Glomerular endothelial cell (primary cell): ENCODE measurements around a stretch of chr12.

GRCh38 chr12:26119234-26119849, 5.5 kb downstream of the BHLHE41 start:
- RAMPAGE, long total RNA = no peak

DNA sequence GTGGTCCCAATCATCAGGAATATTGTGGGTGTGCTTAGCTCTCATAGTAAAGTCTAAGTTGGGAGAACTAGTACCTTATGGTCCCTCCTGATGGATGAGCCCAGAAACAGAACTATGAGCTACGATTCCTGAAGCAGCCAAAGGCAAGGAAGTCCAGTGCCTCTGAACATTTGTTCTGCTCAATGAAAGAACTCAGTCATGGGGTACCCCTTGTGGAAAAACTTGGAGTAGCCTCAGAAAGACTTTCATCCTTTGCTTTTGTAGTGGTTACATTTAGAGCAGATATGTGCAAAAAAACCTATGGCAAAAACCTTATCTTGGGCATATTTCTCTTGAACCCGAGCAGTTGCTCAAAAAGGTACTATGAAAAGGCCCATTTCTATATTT, 28.9 kb upstream of the BHLHE41 start:
- RAMPAGE, long total RNA = no peak

DNA sequence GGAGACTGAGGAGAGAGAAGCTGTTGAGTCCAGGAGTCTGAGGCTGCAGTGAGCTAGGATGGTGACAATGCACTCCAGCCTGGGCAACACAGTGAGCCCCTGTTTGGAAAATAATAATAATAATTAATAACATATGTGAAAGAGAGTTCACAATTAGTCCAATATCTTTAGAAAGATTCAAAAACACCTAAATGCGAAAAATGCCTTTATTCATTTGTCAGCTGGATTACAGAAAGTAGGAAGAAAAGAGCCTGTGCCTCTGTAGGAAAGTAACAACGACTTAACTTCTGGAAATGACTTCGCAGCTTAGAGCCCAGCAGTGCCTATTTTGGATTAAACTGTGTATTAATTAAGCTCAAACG, 508 bp upstream of the SSPN start:
- RAMPAGE, long total RNA = no peak

DNA sequence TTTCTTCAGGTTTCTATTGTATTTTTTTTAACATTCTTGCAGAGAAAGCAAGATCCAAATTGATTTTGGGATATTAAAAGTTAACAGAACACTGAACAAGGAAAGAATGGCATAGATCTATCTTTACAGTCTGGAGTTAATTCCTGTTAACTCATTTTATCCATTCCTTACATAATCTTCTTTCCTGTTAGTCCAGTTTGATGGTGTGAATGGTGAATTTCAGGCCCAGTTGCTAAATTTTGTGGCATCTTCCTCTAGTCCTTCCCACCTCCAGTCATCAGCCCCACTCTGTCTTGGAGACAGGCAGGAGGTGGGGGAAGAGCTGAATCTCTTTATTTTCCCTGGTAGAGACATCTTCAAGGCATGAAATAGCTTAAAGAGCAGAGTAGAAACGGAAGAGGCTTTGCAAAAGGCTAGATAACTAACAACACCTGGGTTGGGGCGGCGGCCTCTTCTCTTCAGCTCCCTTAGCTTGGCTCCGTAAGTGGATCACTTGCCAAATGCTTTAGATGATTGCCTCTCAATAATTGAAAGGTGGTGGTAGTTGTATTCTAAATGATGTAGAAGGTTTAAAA, 35.9 kb downstream of the SSPN start:
- RAMPAGE, long total RNA = no peak

- RAMPAGE, long total RNA = no peak
Measured at GRCh38 chr12:26287474-26287884, 92.1 kb downstream of the SSPN start.

GRCh38 chr12:26396437-26396908, 201.1 kb downstream of the SSPN start:
- RAMPAGE, long total RNA = no peak

DNA sequence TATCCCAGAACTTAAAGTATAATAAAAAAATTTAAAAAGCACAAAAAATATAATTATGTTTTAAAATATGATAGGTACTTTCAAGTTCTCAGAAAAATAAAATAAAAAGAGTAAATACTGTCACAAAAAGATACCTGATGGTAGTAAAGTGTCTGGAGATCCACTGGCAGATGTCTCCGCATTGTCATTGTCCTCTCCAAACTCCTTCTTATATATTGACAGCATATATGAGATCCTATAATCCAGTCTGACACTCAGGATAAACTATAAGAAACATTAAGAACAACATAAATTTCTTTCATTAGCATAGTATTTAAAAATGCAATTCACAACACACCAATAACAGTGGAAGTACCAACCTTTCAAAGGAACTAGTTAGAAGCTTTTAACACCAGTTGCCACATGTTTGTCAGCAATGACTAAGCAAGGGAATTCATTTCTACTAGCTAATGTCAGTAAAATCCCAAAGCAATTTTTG, 205.1 kb downstream of the ITPR2 start:
- RAMPAGE, long total RNA = no peak

- RAMPAGE, long total RNA = no peak
Measured at GRCh38 chr12:26874496-26874857, 41.5 kb upstream of the ITPR2 start.

GRCh38 chr12:27191993-27192739, 51.9 kb upstream of the STK38L start:
- RAMPAGE, long total RNA = no peak

- RAMPAGE, long total RNA = no peak
Measured at GRCh38 chr12:27284423-27285150, 40.5 kb downstream of the STK38L start.

GRCh38 chr12:27963196-27963878, 9.2 kb downstream of the PTHLH start:
- RAMPAGE, long total RNA = no peak

GRCh38 chr12:28245922-28247052, 56.0 kb downstream of the CCDC91 start:
- RAMPAGE, long total RNA = no peak

DNA sequence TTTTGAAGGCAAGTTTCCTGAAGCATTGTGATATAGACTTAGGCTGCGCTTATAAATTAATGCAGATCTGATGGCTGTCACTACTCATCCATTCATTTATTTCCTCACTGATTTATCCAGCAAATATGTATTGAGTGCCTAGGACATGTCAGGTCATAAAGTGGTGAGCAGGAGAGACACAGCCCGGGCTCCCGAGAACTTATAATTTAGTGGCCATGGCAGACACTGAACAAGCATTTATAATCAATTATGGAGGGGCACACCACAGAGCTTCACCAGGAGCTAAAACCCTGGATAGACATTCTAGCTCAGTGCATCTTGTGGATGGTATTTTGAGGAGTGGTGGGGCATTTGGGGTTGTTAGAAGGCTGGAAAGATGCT, 396.9 kb downstream of the CCDC91 start:
- RAMPAGE, long total RNA = no peak

GRCh38 chr12:29208496-29209275, 59.6 kb downstream of the FAR2 start:
- RAMPAGE, long total RNA = no peak

DNA sequence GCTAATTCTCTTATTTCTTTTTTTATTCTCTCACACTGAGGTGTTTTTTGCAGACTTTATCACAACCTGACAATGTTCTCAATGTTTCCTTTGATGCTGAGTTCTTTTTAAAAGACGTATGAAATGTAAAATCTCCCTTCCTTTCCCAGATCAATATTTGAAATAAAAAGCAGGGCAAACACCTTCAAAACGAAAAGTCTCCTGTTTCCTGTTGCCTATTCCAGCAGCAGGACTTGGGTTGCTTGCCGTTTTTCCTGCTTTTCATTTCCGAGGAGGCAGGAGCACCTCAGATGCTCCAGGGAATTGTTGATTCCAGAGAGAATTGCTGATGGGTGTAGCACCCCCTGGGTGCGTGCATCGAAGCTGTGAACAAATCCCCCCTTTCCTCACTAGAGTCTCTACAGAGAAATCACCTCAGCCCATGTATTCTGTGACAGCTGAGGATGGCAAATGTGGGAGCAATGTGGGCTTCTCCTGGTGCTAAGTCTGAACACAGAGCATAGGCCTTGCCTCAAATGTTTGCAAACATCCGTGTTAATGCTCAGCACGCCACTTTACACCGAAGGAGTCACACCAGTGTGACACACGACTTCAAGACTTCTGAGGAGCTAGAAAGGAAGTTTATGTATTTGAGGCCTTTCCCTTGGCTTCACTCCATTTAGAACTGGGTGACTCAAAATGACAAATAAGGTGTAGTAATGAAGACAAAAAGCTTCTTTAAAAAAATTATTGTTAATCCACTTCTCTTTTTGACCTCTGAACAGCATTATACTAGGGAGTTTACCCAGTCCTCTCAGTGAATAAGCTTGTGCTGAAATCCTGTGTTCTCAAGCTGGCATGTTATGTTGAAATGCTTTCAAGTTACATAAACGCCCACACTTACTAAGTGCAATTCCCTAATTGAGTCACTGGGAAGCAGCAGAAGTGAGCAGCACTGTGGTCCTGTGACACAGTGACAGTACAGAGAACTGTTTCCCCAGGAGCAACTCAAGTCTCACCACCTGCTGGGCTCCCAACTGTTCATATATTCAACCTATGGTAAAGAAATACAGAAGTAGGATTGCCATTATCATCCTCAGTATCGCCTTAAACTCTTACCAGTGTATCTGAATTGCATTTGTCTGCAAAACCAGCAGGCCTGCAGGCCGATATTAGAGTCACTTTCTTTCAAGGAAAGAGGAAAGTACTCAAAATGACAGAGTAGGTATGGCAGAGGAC, 92.9 kb downstream of the FAR2 start:
- RAMPAGE, long total RNA = no peak

- RAMPAGE, long total RNA = no peak
Measured at GRCh38 chr12:29317529-29318204, 63.3 kb downstream of the ERGIC2 start.

DNA sequence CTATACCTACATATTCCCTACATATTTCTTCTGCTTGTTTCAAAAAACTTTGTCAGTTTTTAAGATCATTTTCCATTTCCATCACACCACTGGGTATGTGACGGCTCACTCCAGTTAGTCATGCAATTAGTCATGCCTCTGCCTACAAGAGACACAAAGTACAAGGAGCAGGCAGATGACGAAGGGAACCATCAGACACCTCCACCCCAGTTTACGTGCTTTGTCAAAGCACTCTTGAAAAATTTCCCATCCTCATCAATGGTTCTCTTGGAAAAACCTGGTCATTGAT, 119.5 kb upstream of the OVCH1 start:
- RAMPAGE, long total RNA = no peak

GRCh38 chr12:29719909-29720688, 63.6 kb downstream of the TMTC1 start:
- RAMPAGE, long total RNA = no peak

GRCh38 chr12:29741417-29742119, 42.2 kb downstream of the TMTC1 start:
- RAMPAGE, long total RNA = no peak

DNA sequence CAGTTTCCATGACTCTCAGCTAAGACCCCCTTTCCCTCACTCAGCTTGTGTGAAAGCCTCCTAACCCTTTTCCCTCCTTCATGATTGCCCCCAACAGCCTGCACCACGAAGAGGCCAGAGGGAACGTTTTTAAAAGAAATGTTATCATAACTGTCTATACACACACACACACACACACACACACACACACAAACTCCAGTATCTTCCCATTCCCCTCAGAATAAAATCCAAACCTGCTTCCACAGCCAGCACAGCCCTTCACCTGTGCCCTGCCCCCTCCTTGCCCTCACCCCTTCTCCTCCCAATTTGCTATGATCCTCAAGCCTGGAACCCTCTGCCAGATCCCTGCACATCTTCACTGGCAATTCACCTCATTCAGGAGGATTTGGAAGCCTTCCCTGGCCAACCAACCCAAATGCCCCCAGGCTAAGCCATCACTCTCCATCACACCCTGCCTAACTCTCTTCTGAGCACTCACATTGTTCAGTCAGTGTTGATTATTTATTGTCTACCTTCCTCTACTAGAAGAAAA, 33.8 kb downstream of the TMTC1 start:
- RAMPAGE, long total RNA = no peak